Colon Carcinoma Metastatic in the Lung (tissue), 2 donors: ENCODE measurements around a stretch of chr13.

- PRO-cap, 2 experiments, result no peak in any of the 2 experiments
Measured at GRCh38 chr13:76884029-76884256, 2.3 kb downstream of the KCTD12 start.

- PRO-cap, 2 experiments, result no peak in any of the 2 experiments
Measured at GRCh38 chr13:76980114-76980408, 11.8 kb upstream of the CLN5 start.

GRCh38 chr13:76993038-76993314 is 1.1 kb downstream of the CLN5 start:
- PRO-cap, 2 experiments, result no peak in any of the 2 experiments

- PRO-cap, 2 experiments, result no peak in any of the 2 experiments
Measured at GRCh38 chr13:77150533-77151015, 123.6 kb upstream of the FBXL3 start.

DNA sequence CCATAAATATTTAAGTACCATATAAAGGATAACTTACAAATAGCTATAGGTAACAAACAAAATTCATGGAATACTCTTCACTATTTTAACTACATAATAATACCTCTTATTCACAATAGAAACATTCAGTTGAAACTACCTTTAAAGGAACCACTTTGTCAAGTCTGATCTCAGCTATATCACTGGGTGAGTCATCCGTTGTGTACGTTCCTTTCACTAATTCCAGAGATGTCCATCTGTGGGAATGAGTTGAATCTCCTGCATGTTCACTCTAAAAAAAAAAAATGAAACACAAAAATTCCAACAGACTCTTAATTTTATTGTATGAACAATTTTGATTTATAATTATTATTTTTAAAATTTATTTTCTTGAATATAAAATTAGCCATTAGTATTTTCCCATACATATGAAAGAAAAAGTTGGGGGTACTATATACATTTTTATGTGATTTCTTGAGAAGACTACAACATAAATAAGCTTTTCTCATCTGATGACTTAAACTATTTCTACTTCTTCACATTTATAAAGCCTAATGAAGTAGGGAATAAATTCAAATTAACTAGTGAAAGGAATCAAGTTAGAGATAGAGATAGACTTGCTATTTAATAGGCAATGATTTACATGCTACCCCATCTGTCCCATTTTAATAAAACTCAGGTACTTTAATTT is 149.5 kb upstream of the FBXL3 start:
- PRO-cap, 2 experiments, result no peak in any of the 2 experiments

DNA sequence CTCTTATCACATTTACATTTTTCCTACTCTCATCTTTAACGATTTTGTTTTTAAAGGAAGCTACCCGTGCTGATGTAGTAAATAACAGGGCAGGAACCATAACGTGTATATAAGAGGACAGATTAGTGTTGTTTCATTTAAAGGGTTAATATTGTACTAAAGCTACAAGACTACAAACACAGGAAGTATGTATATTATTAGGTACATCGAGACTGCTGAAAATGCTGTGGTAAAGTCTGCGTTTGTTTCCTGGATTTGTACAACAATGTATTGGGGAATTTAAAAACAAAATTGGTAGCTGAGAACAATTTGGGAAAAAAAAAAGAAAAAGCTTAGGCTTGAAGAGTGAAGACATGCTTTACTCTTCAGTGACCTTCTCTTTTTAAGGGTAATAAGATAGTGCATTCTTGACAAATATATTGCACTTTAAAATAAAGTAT is 3.3 kb upstream of the MYCBP2 start:
- PRO-cap, 2 experiments, result no peak in any of the 2 experiments

DNA sequence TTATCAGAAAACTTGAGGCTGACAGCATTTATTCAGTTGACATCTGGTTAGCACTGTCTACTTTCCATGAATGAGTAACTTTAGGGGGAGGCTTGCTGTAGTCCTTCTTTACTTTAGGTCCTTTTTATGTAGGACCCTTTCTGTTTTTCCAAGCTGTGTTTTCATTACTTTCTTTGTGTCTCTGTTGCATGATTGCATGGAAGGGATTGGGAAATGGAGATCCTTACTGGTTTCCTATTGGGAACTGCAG is 1.8 kb downstream of the SLAIN1 start:
- PRO-cap, 2 experiments, result no peak in any of the 2 experiments

DNA sequence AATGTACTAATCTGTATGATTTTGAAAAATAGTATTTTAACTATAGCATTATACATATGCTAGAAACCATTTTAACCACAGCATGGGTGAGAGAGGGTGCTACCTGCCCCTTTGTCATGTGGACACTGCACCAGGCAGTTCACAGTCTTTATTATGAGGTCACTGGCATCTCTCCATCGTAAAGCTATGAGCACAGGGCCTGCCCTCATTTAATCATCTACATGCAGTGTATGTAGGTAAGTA is 21.7 kb downstream of the EDNRB start:
- PRO-cap, 2 experiments, result no peak in any of the 2 experiments

GRCh38 chr13:78657994-78658969 is 673 bp downstream of the OBI1 start:
- PRO-cap, 2 experiments, result no peak in any of the 2 experiments

DNA sequence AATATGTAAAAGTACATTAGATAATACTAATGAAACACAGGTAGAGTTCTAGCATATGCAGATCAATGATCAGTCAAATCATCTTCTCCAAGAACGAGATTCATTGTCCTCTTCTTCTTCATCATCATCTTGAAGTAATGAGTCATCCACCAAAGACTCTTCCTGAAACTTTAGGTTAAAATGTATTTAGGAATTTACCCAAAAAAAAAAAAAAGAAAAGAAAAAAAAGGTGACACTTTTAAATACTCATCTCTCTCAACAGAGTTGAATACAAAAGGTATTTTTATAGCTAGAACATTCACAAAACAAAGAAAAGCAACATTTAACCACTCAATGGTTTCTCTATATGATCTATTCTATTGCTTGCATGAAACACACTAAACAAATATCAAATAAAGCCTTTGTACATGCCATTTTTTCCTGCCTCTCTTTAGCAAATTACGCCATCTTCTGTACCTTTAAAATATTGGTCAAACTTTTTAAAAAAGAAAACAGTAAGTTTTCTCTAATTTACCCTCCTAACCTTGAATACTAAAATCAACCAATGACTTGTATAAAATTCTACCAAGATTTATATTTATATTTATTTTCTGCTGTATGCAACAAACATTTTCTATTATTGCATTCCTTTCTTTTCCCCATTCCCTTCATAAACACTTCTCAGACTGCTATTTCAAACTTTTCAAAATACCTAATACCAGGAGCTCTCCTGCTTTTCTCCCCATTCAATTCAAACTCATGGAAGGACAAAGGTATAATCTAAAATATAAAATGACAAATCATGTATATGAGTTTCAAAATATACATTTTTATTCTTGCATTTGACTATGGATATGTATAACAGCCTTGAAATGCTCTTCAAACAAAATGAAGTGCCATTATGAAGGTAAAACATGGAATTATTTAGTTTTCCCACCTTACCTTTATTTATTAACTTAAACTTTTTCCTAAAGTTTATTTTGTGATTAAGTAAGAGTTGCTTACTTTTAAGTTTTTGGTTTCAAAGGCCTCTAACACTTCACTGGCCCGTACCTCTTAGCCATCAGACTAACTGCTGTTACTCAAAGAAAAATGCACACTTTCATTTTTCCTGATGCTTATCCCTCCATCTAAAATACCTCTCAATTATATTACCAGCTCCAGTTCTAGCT is 85.1 kb downstream of the RBM26 start:
- PRO-cap, 2 experiments, result no peak in any of the 2 experiments

- PRO-cap, 2 experiments, result no peak in any of the 2 experiments
Measured at GRCh38 chr13:79370898-79371327, 35.1 kb downstream of the RBM26 start.

DNA sequence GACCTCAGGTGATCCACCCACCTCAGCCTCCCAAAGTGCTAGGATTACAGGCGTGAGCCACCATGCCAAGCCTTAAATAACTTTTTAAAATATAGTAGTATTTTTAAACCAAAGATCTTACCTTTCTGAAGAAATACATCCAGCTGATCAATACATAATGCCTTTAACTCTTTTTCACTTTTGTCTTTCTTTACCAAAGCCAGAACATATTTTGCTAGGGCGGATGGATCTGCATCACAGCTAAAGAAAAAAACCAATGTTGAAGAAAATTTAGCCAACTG is 27.4 kb downstream of the RBM26 start:
- PRO-cap, 2 experiments, result no peak in any of the 2 experiments

- PRO-cap, 2 experiments, result peak in 2 of 2 experiments; most common plus-strand start chr13:79405221 (in 2)
Measured at GRCh38 chr13:79404903-79405453, 1.1 kb downstream of the RBM26 start.

GRCh38 chr13:79723473-79723970 is 242.6 kb downstream of the NDFIP2 start:
- PRO-cap, 2 experiments, result peak in 2 of 2 experiments; most common plus-strand start chr13:79723740 (in 2); most common minus-strand start chr13:79723710 (in 2)

DNA sequence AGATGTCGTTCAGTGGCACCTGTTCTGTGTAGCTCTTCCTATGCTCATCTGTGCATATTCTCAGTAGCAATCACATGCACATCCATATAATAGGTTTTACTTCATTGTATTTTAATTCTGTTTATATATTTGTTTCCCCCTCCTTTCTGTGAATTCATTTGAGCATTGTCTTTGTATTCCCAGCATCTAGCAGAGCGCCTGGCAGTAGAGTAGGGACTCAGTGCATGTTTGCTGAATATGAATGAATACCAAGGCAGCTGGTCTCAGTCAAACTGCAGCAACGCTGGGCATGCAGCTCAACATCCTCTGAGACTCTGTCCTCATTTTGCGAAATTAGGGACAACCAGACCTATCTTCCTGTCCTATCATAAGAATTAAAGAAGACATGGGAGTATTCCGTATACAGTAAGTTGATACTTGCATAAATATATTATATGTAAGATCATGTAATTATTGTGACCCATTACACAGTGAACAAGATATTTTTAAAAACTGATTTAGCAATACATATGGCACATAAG is 330.0 kb downstream of the SPRY2 start:
- PRO-cap, 2 experiments, result no peak in any of the 2 experiments

- PRO-cap, 2 experiments, result no peak in any of the 2 experiments
Measured at GRCh38 chr13:80131229-80131699, 209.7 kb downstream of the SPRY2 start.

DNA sequence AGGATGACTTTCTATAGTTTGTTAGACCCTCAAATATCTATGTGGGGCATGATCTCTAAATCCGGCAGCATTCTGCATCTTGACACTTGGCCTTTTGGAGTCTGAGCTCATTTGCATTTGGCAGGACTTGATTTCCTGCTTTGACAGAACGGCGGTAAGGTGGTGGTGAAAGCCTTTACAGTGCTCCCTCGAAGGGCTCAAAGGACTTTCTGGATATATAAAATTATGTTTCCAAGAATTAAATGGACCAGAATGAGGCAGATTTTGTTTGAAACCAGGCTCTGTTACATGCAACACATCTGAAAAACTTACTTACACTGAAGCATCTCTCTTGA is 207.3 kb downstream of the SPRY2 start:
- PRO-cap, 2 experiments, result peak in 1 of 2 experiments; most common plus-strand start position 146 of the sequence (in 1)

DNA sequence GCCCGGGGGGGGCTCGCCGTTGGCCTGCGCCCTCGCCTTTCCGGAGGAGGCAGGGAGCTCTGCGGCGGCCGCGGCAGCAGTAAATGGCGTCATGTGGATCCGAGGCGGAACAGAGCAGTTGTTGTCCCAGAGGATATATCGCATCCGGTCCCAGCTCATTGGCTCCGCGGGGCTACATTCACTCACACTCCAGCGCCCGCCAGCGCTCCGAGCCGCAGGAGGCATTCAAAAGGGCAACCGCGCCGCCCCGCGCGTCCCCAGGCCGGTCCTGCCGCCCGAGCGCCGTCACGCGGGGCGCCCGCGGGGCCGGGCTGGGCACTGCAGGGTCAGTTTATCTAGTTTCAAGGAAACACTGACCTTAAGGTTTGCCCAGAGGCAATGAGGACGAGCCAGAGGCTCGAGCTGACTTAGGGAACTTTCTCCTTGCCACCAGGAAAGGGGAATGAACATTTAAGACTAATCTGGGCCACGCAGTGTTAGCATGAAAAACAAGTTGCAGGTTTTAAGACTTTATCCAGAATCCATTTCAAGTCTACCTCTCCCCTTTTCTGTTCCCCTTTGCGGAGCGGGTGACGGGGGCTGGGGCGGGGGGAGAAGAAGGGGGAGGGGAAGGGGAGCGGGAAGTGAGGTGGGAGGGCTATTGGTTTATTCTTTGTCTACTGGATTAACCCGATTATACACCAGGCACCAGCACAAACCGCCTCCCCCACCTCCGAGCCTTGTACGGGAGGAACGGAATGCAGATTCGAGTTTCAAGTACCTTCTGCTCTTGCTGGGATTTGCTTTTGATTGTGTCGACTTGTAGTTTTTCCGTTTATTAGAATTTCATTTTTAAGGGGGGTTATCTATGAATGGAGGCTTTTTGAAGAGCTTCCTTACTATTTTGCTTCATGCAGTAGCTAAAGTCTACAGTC is 556 bp upstream of the SPRY2 start:
- PRO-cap, 2 experiments, result peak in 2 of 2 experiments; most common plus-strand start position 254 of the sequence (in 1)

GRCh38 chr13:85509364-85509871 is 289.8 kb downstream of the SLITRK6 start:
- PRO-cap, 2 experiments, result no peak in any of the 2 experiments

DNA sequence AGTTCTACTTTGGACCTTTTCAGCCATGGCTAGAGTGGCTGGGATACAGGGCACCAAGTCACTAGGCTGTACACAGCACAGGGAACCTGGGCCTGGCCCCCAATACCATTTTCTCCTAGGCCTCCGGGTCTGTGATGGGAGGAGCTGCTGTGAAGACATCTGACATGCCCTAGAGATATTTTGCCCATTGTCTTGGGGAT is 1747.9 kb upstream of the GPC5 start:
- PRO-cap, 2 experiments, result no peak in any of the 2 experiments